Glomerular endothelial cell (primary cell): ENCODE measurements around the genes FAH, ARNT2, ABHD17C, RPS17 and FSD2.

DNA sequence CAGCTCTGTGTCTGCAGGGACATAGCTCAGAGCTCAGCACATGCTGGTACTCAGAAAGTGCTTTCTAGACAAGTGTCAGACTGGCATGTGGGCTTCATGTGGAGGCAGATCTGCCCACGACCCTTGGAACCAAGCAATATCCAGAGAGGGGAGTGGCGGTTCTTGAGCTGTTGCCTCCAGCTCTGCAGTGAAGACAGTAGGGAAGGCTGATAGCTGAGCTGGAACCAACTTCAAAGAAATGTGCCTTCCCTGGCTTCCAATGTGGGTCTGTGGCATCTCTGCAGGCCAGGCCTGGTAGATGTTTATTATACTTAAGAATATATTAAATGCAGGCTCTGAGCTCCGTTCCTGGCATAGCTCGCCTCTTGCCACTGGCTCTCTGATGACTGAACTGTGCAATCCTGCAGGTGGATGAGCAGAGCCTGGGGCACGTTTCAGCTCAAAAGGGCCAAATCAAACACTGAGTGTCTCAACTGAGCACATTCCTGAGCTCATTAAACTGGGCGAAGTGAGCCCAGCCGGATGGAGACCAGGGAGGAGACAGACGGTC lies 77.8 kb upstream of the ANKRD34C start:
- RAMPAGE, long total RNA = no peak

GRCh38 chr15:79283525-79284117 lies 1.1 kb downstream of the ANKRD34C start:
- RAMPAGE, long total RNA = no peak

GRCh38 chr15:80152160-80153311 lies at the start of gene FAH:
Gene FAH (plus strand): TSS chr15:80152999.
- RAMPAGE, long total RNA = start-site peak on the plus strand at chr15:80152984-80153049, 21 and 21 reads in 2 replicates

GRCh38 chr15:80159621-80160388 lies 7.0 kb downstream of the FAH start:
- RAMPAGE, long total RNA = no peak

DNA sequence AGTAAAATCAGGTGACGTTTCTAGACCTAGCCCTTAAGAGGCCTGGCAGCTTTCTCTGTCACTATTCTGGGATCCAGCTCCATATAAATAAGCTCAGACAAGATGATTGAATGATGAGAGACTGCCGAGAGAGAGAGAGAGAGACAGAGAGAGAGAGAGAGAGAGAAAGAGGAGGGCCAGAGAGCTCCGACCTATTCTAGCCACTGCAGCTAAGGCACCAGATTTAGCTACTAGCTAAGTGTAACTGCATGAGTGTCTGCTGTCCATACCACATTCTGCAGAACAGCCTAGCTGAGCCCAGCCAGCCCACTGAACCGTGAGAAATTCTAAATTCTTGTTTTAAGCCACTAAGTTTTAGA lies 36.1 kb upstream of the CTXND1 start:
- RAMPAGE, long total RNA = no peak

DNA sequence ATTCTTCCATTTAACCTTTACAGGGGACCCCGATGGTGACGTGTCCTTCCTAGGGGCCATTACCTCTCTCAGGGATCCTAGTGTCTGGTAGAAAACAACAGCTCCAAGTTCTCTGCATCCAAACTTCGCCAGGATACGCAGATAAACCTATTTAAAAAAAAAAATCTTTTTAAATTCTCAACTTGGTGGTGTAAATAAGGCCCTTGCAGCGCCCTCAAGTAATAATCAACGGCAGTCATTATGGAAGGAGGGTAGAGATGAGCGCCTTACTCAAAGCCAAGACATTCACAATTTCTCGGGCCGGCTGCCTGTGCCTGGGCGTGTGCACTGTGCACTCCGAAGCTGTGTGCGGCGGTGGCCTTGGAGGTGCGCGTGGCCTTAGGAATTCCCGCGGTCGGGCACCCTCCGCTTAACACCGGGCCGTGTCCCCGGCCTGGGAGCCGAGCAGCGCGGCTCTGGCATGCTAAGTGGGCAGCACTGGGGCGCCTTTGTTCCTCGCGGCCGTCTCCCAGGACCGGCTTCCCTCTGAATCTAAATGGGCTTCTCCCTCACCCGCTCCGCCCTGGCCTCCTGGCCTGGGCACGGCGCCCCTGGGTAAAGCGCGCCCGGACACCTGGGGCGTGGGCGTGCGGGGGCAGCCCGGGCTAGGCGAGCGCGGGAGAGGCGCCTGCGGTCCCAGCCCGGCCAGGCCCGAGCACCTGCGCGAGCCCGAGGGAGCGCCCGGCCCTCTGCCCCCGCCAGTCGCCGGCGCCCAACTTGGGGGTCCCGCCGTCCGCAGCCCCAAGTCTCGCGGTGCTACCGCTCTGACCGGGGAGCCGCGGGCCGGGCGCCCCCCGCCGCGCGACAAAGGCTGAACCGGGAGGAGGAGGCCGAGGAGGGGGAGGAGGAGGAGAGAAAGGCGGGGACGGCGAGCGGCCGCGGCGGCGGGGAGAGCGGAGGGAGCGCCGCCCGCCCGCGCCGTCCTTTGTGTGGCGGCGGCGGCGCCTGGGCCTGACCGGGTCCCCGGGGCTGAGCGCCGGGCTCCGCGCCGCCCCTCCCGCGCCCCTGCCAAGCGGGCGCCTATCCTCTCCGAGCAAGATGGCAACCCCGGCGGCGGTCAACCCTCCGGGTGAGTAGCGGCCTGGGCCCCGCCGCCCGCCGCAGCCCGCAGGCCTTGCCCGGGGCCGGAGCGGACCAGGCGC lies at the start of gene ARNT2:
Gene ARNT2 (plus strand): TSS at position 944 of the 1,181 bp plus-strand sequence.
- RAMPAGE, long total RNA = no peak

GRCh38 chr15:80596383-80597215 lies 98.5 kb upstream of the ABHD17C start:
- RAMPAGE, long total RNA = no peak

DNA sequence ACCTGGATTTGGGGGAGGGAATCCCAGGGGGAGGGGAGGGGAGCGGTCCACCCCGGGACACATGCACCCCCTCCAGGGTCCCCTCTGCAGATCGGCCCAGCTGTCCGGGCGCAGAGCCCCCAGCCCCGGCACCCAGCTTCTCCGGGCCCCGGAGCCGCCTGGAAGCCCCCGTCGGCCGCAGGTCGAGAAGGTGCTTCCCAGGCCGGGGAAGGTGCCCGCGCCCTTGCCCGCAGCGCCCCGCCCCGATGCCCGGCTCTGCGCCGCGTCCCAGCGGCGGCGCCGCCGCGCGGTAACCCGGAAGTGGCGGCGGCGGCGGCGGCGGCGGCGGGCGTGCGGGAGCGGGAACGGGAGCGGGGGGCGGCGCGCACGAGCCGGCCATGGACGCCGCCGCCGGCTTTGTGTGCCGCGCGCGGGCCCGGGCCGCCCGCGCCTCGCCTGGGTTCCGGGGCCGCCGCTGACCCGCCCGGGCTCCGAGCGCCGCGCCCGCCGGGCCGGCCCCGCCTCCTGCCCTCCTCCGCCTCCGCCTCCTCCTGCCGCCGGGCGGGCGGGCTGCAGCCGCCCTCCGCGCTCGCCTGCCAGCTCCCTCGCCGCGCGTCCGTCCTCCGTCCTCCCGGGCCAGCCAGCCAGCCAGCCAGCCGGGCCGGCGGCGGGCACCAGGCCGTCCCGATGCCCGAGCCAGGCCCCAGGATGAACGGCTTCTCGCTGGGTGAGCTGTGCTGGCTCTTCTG lies at the start of gene ABHD17C:
Gene ABHD17C (plus strand): TSS at position 547 of the 728 bp plus-strand sequence.
- RAMPAGE, long total RNA = no peak

- RAMPAGE, long total RNA = no peak
Observed at GRCh38 chr15:80737616-80738849, 41.1 kb upstream of the CEMIP start.

DNA sequence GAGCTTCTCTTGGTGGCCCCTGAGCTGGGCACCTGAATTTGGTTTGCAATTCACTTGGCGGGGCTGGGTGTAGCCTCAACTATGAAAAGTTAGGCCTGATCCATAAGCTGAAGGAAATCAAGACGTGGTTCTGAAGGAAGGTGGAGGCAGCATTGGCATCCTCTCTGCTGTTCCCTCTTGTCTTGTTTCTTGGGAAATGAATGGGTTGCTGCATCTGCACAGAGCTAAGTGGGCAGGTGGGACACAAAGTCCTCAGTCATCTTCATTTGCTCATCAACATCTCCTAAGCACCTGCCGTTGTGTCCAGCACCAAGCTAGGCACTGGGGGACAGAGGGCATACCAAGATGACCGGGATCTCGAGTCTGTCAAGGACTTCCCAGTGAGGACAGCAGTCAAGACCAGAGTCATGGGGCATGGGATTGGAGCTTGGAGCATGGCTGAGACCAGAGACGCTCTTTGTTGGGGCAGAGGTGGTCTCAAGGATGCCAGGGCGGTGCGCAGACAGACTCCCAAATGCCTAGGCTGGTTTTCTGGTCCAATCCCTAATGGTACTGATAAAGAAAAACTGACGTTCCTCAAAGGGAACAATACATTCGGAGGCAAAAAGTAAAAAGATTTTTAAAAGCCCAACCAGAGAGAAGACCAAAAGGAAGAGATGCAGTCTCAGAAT lies 67.1 kb downstream of the MESD start:
- RAMPAGE, long total RNA = no peak

DNA sequence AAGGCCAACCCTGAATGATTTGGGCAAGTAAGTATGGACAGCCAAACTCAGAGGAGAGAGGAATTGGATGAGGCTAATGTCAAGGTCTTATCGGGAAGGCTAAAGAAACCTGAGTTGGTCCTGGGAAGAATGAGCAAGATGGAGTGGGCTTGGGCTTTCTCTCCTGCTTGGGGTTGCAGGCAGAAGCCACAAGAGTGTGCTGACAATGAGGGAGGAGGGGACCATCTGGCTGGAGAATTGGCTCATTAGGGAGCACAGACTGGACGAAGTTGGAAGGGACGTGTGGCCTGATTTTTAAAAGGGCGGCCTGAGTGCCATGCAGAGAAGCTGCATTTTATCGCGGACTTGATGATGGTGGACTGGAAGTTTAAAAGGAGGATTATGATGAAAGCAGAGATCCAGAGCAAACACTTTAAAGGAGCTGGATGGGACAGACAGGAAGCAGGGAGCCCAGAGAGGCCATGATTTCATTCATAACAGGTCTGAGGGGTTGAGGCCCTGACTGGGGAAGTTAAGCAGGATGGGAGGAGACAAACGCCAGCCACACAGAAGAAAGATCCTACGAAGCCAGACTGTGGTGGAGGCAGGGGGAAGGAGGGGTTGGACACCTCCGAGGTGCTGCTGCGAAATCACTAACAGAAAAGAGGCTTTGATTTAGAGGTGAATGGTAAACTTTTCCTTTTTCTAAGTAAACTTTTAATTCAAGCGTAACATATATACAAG lies 23.6 kb downstream of the TLNRD1 start:
- RAMPAGE, long total RNA = no peak

- RAMPAGE, long total RNA = no peak
Observed at GRCh38 chr15:81280723-81281283, 43.1 kb downstream of the STARD5 start.

DNA sequence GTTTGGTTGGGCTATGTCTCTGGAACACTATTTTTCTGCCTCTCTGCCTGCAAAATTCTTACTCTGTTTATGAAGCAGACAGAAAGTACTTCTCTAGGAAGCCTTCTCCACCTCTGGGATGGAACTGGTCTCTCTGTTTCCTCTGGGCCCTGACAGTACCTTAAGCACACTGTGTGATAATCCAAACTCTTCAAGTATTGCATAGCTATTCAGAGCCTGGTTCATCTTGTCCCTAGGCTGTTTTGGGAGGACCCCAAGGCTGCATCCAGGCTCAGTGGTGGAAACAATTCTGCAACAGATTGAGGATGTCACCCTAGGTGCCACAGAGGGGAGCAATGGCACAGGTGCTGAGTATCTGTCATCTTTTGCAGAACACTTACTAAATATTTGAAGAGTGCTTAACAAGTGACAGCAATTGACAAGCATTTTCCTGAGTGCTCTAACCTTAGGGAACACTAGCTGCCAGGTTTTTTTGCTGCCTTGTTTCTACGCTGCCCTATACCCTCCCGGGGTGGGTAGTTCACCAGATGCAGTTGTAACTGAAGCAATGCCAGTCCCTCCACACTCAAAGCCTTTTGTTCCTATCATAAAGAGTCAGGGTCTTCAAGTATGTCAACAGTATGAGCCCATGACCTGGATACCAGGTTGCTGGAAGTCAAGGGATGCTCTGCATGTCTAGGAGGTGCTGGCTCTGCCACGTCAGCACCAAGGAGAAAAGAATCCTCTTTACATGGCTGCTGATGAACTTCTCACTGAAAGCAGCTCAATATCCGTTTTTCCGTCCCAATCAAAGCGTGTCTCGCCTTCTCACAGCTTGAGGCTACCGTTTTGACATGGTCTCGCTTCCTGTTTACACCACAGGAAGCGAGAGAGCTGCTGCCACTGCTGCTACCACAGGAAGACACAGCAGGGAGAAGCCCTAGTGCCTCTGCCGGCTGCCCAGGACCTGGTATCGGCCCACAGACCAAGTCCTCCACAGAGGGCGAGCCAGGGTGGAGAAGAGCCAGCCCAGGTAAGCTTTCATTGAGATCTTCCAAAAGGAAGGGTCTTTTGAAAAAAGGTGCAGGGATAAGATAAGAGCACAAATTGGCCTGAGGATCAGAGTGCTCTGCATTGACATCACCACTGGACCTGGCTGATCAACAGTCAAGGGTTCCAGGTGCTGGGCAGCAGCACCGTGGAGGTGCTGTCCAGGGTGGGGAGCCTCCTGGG lies 27.5 kb downstream of the STARD5 start:
- RAMPAGE, long total RNA = no peak

DNA sequence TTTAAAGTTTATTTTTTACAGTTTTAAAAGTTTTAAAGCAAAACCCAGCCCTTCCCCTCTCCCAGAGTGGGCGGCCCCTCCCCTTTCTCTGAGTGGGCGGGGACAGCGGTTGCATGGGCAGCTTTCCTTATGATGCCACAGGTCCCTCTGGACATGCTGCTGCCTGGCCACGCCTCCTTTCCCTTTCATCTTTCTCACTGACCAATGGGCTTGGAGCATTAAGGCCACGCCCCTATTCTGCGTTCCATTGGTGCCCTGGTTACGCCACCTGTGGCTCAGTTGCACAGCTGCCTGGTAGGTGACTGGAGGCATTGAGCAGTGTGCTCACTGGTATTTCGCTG lies 21.0 kb downstream of the RPS17 start:
- RAMPAGE, long total RNA = no peak

GRCh38 chr15:82536752-82537128 lies 3.5 kb downstream of the RPS17 start:
- RAMPAGE, long total RNA = no peak

- RAMPAGE, long total RNA = start-site peak on the minus strand at chr15:82540433-82540459, 32,362 and 21,417 reads in 2 replicates
Observed at GRCh38 chr15:82539730-82540556, at the start of gene RPS17. Gene RPS17 (minus strand): TSS chr15:82540457.

- RAMPAGE, long total RNA = no peak
Observed at GRCh38 chr15:82699761-82700179, 9.9 kb downstream of the AP3B2 start.

DNA sequence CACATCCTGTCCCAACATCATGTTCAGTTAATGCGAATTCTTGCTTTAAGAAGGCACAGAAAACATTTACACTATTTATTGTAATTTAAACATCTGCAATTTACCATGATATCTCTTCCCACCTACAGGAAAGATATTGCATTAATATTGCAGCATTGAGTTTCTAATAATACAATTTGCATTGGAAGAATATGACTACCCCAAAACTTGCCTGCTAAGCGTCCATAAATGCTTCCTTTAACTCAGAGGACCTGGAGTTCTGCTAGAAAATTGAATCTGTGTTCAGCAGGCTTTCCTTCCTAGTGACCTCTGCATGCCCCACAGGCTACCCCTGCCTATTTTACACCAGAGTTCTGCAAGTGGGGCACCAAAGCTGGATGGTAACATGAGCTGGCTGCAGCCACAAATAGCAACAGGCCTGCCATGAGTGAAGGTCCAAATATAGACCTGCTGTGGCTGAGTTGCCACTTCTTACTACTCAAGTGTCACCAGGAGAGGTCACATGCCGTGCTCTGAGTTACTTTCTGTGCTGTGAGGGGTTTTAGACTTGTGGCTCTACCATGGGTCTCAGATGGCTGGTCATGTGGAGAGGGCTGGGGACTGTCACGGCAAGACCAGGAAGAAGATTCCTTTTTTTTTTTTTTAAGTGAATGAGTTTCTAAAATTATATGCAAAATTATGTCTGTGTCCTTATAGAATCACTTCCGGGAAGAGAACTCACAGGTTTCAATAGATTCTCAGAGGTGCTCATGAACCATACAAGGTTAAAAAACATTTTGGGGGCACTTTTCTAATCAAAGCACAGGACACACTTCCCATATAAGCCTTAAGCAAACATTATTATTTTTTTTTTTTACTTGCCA lies at the start of gene FSD2:
Gene FSD2 (minus strand): TSS at position 315 of the 863 bp plus-strand sequence.
- RAMPAGE, long total RNA = no peak

DNA sequence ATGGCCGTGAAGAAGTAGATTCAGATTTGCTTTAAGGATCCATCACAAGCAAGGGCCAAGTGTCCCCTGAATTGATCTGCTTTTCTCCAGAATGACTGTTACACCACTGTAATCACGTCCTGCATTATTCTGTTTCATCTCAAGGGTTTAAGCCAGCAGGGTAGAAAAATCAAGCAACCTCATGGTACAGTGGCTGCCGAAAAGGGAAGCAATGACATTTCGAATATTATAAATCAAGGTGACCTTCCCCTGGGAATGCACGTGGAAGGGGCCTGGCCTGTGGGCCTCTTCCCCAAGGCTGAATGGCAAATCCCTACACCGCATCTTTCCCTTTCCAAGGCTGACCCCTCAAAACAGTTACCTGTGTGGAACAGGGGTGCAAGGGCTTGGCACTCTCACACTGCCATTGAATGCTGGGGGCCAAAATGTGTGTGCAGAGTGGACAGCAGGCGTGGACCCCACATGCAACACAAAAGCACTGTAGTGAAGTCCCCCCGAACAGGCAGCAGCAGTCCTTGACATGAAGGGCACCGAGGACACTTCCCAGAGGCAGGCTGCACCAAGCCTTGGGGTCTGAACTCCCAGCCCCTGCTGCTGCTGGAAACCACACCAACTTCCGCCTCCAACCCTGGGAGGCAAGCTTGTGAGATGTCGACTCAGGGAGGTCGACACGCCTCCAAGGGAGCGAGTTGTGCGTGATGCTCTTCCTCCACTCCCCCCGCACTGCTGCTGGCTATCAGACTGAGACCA lies 43.3 kb downstream of the WHAMM start:
- RAMPAGE, long total RNA = no peak

GRCh38 chr15:82854452-82855027 lies 45.1 kb downstream of the WHAMM start:
- RAMPAGE, long total RNA = no peak